Gallbladder (tissue), 1 donor: ENCODE measurements around a stretch of chr15.

- PRO-cap, result no peak
Observed at GRCh38 chr15:101398198-101398912, 91.2 kb downstream of the PCSK6 start.

DNA sequence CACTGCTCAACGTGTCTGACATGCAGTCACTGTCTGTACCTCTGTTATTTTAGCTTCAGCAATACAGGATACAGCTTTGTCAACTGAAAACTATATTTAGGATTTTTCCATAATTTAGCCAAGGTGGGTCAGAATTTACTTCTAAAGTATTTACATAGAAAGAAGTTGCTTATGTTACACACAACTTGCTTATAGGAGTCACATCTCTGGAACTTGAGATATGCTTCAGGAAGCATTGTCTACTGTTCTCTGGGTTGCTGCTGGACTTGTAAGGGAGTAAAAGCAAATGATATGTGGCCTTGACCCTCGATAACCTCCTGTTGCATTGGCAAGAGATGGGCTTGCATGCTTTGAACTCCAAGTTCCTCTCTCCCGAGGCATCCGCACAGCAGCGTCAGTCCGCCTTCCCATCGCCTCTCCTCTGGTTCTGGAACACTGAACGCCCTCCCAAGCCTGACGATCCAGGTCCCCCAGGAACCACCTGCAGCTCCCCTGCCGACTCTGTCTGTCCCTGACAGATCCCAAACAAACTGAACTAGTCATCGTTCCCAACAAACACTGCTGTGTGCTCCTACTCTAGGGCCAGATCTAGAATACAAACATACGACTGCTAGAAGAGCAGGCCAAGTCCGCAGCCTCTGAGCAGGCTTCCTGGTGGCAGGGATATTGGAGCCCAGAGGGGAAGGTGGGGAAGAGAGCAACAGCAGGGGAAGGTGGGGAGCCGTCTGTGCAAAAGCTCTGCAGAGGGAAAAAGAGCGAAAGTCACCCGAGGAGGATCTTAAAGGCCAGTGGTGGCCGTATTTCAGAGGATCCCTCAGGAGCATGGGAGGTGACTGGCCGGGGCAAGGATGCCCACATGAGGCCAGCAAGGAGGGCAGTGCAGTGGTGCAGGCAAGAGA, 51.0 kb downstream of the PCSK6 start:
- PRO-cap, result no peak

- PRO-cap, result no peak
Observed at GRCh38 chr15:101443878-101444516, 45.5 kb downstream of the PCSK6 start.

DNA sequence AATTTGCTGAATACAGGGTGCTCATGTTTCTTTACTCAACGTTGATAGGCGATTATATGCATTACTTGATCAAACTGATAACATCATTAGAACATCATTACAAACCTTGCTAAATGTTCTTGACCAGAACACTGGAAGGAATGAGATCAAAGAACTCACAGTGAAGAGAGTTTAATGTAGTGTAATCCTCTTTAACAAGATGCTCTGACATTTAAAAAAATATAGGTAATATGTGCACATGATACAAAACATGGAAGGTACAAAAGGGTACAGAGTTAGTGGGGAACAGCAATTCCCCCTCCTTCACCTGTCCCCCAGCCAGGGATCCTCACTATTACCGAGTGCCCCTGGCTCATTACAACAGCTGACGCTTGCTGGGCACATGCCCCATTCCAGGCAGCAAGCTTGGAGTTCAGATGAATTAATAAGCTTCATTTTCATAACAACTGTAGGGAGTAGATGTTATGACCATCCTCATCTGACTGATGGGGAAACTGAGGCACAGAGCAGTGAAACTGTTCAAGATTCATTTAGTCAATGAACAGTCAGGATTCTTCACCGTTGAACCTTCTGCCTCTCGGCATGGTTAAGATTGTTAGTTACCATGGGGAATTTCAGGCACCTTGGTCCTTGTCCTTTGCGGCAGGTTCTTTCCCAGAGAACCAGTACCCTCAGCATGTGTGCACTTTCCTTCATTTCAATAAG, 41.2 kb downstream of the PCSK6 start:
- PRO-cap, result no peak

- PRO-cap, result no peak
Observed at GRCh38 chr15:101495128-101495750, 5.7 kb upstream of the PCSK6 start.